Mammary epithelial cell (primary cell): ENCODE data around the gene MEIS2.

DNA sequence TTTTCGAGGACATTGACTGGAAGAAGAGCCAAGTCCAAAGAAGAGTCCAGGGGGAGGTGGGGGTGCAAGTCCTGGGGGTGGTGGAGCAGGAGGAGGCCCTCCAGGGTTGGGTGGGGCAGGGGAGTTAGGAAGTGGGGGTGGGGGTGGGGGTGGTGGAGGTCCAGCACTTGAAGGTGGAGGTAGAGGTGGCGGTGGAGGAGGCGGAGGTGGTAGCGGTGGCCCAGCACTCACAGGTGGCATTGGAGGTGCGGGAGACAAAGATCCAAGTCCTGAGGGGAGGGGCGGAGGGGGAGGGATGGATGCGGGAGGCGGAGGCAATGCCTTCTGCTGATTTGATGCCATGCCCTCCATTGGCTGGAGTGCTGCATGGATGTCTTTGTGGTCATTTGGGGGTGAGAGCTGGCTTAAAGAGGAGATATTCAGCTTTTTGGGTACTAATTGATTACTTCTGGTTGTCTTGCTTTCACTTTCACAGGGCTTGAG is 225.7 kb downstream of the FMN1 start:
- CAGE, long polyA plus RNA = no peak
- RRBS = no CpG with 5 or more reads among the region's 8 CpGs

- CAGE, long polyA plus RNA = no peak
- RRBS = 97% methylated on average over 7 of the region's 26 CpGs
Observed at GRCh38 chr15:33152771-33153823, 41.4 kb downstream of the FMN1 start.

DNA sequence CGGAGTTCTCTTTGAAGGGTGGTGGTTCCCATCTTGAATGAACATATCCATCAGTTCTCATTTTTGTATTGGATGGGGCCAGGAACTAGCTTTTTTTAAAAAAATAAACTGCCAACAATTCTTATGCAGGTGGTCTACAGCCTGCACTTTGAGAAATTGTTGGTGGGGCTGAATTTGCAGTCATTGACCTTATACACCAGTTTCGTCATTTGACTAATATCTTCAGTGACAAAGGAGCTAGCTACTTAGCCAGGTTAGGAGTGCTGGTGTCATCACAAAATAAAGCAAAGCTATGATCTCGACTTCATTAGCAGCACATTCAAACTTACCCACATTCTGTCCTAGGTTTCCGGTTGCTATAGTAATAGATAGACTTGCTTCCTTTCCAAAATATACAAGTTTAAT is 180.2 kb downstream of the RYR3 start:
- CAGE, long polyA plus RNA = no peak
- RRBS = no CpG with 5 or more reads among the region's 4 CpGs

DNA sequence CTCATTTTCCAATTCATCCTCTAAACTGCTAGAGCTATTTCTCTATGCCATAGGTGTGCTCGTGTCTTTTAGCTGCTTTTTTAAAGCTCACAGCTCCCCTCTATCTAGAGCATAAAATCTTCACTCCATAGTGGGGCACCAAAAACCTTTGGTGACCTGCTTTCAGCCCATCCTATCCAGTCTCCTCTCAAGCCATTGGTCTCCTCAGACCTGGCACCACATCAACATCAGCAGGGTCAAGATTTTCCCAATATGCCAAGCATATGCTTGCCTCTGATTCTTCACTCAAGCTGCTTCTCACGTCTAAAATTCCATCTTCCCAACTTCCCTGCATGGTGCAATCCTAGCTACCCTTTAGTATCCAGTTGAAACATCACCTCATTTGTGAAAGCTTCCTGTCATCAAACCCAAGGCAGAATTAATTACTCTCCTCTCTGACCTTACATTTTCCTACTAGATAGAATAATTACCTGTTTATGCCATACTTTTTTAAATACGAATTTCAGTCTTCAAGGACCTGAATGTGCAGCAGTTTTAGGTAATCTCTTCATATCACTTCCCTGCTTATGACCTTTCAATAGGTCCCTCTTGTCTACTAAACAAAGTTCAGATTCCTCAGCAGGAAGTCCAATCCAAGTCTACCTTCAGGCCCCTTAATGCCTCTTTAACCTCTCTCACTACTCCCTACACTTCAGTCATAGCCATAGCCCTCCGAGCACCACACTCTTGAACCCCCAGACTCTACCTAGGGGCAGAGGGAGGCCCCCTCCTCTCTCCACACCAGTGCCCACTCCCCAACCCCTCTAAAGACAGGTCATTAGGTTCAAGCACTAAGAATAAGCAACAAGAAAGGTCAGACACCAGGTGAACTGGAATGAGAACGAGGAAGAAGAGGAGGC is 9.3 kb upstream of the CHRM5 start:
- CAGE, long polyA plus RNA = no peak
- RRBS = no CpG with 5 or more reads among the region's 5 CpGs

GRCh38 chr15:34525175-34525892 is 58.1 kb downstream of the GOLGA8B start:
- CAGE, long polyA plus RNA = no peak
- RRBS = no CpG with 5 or more reads among the region's 5 CpGs

GRCh38 chr15:34794503-34795105 is 745 bp downstream of the ACTC1 start:
- CAGE, long polyA plus RNA = no peak
- RRBS = no CpG with 5 or more reads among the region's 30 CpGs

DNA sequence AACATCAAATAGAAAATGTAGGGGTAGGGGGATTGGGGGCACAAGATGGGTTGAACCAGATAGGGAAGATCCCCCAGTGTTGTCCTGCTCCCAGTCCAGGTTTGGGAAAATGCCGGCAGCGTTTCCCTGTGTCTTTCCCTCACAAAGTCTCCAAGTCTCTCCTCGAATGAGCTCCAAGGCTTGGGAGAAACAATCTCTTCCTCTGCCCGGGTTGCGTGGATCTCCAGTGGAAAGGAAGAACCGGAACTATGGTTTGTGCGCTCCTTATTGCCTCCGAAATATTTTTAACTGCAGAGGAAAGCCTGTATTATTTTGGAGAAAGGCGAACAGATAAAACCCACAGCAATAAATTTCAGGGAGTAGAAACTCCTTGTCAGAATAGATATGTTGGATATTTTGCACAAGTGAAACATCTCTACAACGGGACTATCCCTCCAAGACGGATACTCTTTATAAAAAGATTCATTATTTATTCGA is 4.1 kb downstream of the NANOGP8 start:
- CAGE, long polyA plus RNA = no peak
- RRBS = no CpG with 5 or more reads among the region's 12 CpGs

DNA sequence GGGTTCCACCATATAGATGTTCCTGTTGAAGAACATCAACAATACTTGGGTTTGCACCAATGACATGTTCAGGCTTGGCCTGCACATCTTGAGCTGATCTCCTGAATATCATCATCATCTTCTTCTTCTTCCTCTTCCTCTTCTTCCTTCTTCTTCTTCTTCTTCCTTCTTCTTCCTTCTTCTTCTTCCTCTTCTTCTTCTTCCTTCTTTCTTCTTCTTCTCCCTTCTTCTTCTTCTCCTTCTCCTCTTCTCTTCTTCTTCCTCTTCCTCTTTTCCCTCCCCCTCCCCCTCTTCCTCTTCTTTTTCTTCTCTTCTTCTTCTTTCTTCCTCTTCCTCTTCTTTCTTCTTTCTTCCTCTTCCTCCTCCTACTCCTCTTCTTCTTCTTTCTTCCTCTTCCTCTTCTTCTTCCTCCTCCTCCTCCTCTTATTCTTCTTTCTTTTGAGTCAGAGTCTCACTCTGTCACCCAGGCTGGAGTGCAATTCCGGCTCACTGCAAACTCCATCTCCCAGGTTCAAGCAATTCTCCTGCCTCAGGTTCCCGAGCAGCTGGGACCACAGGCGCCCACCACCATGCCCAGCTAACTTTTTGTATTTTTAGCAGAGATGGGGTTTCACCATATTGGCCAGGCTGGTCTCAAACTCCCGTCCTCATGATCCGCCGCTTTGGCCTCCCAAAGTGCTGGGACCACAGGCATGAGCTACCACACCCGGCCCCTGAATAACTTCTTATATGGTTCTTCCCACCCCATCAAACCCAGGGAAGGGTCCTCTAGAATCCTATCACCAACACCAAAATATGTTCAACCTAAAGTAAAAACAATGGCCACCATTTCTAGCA is 198.0 kb upstream of the NANOGP8 start:
- CAGE, long polyA plus RNA = no peak
- RRBS = no CpG with 5 or more reads among the region's 7 CpGs

GRCh38 chr15:35357880-35358339 is 188.1 kb downstream of the DPH6 start:
- CAGE, long polyA plus RNA = no peak
- RRBS = no CpG with 5 or more reads among the region's 1 CpG

DNA sequence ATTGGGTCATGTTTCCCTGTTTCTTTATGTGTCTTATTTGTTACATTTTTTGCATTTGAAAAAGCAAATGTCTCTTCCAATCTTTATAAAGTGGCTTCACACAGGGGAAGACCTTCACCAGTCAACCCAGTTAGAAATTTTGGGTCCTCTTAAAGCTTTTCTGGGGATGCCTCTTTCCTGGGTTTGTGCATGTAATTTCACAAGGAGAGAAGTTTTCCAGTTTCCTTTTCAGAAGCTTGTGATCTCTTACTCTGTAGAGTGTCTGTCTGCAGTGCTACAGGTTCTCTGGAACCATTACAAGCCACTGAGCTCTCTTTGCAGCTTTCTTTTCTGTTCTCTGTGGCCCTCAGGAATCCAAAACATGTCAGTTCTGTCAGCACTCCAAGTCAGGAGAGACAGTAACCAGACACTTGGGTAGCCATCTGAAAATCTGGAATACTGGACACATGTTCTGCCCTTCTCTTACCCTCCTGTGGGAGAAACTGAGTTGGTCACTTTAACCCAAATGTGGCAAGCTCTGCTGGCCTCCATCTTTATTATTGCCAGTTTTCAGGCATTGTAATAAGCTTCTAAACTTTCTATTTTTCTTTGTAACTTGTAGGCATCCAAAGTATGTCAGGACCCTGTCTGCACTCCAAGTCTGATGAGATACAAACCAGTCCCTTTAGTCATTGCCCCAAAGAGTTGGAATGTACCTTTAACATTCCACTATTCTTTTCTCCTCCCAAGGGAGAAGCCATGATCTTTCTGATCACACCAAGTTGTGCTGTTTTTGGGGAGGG is 183.8 kb downstream of the DPH6 start:
- CAGE, long polyA plus RNA = no peak

DNA sequence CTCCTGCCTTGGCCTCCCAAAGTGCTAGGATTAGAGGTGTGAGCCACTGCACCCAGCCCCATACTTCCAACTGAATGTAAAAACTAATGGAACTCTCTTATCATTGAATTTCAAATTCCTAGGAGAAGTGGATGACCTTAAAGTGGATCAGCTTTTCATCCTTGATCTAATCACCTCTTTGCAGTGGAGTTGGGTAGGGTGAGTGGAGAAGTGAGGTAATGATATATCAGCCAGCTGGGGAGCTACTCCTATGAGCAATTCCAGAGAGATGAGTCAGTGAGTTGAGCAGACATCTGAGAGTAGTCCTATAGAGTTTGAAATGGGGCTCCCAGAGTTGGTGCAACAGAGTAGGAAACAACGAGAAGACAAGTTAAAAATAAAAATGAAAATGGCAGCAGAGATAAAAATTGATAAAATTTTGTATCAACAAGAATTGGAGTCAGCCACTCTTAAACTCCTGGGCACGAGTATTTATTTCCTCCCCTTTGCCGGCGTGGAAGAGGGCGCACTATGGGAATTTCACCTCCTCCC is 150.8 kb upstream of the DPH6 start:
- CAGE, long polyA plus RNA = no peak
- RRBS = no CpG with 5 or more reads among the region's 5 CpGs

DNA sequence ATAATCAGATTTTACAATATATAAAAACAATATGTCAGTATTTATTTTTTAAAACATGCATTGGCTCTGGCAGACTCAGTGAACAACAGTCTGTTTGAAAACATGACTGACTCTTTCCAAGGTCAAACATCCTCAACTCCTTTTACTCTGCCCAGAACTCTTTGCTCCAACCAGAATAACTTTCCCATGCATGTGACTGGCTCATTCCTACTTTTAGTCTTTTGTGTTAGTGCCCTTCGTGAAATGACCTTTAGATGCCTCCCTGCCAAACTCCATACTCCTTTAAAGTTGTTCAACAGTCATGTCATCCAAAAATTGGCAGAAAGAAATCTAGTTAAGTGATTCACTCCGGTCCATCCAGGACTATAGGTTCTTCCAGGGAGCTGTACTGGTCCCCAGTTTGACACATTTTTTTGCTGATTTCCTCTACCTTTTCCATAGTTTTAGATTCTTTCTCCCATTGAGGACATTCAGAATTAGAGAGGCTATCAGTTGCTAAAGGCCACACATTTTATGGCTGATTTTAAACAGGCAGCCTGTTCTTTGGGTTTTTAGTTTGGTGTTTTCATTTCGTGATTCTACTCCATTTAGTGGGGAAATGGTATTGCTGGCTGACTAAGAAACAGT is 3.4 kb upstream of the CDIN1 start:
- CAGE, long polyA plus RNA = no peak
- RRBS = no CpG with 5 or more reads among the region's 3 CpGs

DNA sequence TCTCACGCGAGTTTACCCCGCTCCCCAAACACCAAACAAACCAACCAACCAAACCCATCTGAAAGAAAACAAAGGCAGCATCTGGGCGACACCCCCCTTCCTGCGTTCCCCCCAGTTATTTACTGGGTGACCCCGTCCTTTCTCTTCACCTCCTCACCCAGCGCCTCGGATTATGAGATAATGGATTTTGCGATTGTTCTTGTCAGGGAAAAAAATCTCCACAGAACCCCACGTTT is 212.7 kb downstream of the MEIS2 start:
- CAGE, long polyA plus RNA = no peak
- RRBS = no CpG with 5 or more reads among the region's 10 CpGs

DNA sequence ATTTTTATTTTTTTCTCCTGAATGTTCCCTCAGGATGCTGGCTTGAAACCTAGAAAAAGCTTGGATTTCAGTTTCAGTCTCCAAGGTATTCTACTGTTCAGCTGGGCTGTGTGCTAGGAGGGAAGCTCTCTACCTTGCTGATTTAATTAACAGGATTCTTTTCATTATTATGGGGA is 185.2 kb downstream of the MEIS2 start:
- CAGE, long polyA plus RNA = no peak

DNA sequence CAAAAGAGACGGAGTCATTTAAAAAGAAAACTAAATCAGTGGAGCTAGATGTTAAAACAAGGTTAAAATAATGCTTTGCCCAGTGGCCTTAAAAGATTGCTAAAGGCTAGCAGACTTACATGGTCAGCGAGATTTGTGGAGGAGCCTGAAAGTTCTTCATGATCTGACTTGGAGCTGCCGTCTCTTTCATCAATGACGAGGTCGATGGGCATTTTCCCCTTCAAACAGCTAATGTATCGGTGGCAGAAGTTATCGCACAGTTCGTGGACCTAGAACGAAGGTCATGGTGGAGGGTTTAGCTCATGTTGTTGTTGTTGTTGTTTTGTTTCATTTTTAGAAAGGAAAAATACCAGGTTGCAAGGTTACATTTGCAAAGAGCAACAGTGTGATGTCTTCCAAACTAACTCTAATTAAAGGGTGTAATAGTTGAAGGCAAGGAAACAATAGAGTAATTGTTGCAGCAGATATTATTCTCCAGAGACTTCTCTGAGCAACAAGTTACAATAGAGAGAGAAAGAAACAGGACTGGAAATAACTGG is 6.8 kb downstream of the MEIS2 start:
- CAGE, long polyA plus RNA = no peak
- RRBS = no CpG with 5 or more reads among the region's 9 CpGs

DNA sequence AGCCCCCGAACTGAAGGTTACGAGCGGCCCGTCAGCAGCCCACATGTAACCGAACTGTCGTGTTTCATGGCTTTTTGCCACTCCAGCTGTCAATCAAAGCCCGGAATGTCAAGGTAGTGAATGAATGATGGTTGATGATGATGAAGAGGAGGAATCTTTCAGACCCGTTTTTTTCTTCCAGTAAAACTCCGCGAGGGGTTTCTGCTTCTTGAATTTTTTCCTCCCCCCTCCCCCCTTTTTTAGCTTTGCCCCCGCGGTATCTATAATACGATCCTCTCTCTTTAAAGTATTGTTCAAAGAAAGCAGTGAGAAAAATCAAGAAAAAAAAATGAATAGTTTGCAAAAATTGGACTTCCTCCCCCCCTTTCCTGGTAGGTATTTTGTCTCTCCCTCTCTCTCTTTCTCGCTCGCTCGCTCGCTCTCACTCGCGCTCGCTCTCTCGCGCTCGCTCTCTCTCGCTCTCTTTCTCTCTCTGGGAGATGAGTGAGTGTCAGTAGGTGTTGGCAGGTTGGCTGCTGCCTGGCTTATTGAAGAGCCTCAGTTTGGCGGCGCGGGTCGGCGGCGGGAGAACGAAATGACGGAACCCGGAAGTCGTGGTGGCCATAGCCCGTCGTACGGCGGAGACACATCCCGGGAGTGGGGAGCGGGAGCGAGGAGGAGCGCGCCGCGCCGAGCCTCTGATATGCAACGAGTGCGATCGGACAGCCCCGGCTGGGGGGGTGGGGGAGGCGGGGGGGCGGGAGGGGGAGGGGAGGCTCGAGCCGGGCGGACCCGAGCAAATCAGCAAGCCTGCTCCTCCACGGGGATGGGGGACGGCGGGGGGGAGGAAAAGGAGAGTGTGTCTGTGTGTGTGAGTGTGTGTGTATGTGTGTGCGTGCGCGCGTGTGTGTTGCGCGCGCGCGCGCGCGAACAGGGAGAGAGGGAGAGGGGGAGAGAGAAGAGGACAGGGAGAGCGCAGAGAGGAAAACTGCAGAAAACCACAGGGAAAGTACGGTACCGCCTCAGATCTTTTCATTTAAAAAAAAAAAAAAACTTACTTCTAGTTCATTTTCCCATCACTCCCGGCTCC is at the start of gene MEIS2:
Gene MEIS2 (minus strand): TSS at position 695 of the 1,069 bp plus-strand sequence.
- CAGE, long polyA plus RNA = no peak
- RRBS = 1% methylated on average over 16 of the region's 75 CpGs

GRCh38 chr15:37110704-37111182 is 10.4 kb upstream of the MEIS2 start:
- CAGE, long polyA plus RNA = no peak
- RRBS = 54% methylated on average over 7 of the region's 34 CpGs

GRCh38 chr15:37112289-37112619 is 11.9 kb upstream of the MEIS2 start:
- CAGE, long polyA plus RNA = no peak
- RRBS = no CpG with 5 or more reads among the region's 3 CpGs

GRCh38 chr15:38053246-38053710 is 118.8 kb downstream of the TMCO5A start:
- CAGE, long polyA plus RNA = no peak
- RRBS = no CpG with 5 or more reads among the region's 2 CpGs

- CAGE, long polyA plus RNA = no peak
- RRBS = no CpG with 5 or more reads among the region's 4 CpGs
Observed at GRCh38 chr15:38134157-38134880, 118.3 kb upstream of the SPRED1 start.